ENCODE data around the gene HOXD4.

DNA sequence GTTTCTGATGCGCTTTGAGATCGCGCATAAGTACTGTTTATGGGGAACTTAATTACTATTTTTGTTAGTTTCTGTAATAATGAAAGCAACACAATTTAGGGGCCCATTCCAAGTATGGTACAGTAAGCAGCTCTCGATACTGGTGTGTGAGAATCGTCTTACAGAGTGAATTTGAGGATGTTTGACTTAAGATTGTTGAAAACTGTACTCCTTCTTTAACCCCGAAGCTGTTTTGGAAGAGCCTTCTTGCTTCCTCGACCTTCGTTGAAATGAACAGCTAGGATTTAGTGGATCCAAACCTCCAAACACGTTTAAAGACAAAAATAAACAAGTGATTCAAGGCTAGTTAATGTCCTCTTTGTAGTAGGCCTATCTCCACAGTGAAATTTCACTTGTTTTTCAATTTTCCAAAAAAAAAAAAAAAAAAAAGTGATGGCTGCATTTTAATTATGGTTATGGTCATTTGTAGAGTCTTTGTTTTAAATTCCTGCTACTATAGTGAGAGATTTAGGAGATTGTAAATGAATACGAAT, 1.4 kb downstream of the MAP3K20 start:
- RRBS: no CpG with 5 or more reads among the region's 10 CpGs

DNA sequence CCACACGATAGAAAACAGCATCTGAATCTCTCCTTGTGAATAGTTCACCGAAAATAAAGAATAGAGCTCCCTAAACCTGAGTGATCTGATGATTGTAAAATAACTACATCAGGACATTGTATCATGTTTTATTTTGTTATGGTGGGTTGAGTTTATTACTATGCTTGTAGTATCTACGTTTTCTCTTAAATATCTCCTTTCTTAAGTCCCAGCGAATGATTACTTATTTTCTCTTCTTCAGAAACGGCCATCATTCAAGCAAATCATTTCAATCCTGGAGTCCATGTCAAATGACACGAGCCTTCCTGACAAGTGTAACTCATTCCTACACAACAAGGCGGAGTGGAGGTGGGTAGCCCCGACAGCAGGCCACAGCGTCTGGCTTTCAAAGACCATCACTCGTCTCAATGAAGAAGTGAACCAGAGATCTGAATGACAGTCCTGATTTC, 133.9 kb downstream of the MAP3K20 start:
- RRBS: no CpG with 5 or more reads among the region's 10 CpGs

DNA sequence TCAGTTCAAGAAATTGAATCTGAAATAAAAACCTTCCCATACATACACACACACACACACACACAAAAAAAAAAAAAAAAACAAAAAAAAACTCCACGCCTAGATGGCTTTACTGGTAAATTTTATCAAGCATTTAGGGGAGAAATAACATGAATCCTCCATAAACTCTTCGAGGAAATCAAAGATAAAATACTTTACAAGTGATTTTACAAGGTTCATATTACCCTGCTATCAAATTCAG, 74.4 kb downstream of the OLA1 start:
- RRBS: no CpG with 5 or more reads among the region's 2 CpGs

DNA sequence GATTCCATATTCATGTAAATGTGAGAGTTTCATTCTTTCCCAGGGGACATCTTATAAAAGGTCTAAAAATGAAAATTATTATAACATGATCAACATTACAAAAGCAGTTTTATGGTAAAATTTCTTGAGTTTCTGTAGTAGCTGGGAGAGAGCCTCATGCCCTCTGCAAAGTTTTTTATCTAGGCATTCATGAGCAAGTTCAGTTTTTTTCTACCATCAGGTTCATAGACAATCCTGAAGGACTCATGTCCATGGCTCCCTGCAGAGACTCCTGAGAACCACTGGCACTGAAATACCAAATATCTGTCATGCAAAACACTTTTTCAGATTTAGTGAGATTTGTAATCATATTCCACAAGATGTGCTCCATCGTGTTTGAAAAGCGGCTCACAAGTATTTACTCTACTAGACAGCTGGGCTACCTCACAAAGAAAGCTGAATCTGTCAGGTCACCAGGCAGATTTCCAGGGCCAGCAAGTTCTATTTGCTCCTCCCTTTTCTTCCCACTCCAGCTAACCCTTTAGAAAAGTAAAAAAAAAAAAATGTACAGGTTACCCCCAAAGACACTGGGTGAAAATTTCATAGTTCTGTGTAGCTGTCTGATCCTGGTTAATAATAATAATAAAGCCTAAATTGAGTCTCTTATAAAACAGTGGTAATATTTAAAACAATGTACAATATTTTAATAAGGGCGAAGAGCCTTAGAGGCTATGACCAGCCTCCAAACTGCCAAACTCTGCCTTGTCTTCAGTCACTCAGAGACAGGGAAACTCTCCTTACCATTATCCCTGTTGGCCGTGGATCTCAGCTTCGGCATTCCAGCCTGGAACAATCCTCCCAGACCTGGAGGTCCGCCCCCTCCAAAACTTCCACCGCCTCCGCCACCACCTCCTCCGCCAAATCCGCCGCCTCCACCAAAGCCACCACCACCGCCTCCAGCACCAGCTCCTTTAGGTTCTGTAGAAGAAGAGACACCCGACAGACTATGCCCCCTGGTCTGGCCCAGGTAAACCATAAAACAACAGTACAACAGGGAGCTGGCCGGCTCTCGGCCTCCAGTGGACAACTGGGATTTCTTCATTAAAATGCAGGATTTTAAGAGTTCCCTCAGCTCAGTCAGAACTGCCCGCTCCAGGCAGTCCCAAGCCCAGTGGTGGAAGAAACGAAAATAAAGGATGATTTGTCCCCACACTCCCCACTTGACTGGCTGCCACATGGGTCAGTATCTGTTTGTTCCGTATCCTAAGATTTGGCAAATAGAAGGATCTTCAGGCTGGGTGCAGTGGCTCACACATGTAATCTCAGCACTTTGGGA, 22.7 kb downstream of the WIPF1 start:
- RRBS: no CpG with 5 or more reads among the region's 18 CpGs

GRCh38 chr2:174595055-174595555, 2.5 kb downstream of the WIPF1 start:
- RRBS: no CpG with 5 or more reads among the region's 1 CpG

DNA sequence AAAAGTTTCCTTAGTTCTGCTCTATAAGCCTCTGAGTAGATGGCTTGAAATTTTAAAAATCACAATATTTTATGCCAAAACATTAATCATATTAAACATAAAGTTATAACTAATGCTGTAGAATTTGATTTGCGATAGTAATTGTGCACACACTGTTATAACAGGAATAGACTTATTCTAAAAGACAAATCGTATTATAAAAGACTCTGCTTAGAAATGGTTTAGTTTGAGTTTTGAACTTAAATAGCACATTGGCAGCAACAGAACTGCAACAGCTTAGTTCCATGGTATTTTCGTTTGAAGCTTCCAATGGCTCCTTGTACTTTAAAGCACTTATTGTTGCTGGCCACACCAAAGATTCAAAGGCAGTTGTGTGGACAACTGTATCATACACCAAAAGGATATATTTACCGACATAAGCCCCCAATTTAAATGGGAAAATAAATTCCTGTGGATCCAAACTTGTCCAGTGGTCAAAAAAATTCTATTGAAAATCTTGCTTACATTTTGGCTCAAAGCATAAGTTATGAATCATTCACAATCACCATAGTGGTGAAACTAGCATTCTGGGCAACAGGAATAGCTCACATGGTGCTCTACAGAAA, 612 bp downstream of the WIPF1 start:
- RRBS: no CpG with 5 or more reads among the region's 4 CpGs

DNA sequence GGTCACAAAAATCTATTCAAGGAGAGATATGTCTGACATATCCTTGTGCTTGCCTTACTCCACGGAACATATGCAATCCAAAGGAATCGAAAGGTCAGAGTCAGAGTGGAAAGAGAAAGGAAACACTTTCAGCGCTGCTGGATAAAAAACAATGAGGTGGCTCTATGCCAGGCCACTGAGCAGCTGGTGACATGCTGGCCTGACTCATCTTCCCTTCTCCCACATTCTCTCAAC, 6.8 kb downstream of the CHN1 start:
- RRBS: no CpG with 5 or more reads among the region's 3 CpGs

GRCh38 chr2:175168461-175169145, 600 bp upstream of the ATF2 start:
- RRBS: 2% methylated on average over 9 of the region's 18 CpGs

DNA sequence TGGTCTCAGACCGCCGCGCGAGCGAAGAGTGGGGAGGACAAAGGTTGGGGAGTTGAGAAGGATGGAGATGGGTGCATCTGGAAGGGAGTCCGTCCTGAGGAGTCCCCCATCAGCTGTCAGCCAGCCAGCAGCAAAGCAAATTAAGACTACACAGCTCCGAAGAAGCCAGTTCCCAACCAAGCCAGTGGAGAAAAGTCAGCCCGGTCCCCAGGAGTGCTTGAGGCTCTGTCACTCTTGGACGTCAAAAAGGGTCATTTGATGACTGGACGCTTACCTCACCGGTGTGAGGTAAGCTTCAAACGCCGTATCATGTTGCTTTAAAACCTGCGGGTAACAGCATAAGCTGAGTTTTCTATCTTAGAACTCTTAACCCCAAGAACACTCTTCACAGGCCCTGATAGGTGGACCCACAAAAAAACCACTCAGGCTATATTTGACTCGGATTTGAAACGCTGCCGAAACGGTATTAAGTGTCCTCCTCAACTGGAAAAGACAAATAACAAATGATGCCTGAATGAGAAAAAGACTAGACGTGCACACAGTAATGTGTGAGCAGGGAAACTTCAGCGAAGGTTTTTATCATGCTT, 617 bp upstream of the LNPK start:
- RRBS: 57% methylated on average over 3 of the region's 20 CpGs

GRCh38 chr2:176079467-176080570, 3.9 kb downstream of the EVX2 start:
- RRBS: 9% methylated on average over 49 of the region's 111 CpGs

- RRBS: no CpG with 5 or more reads among the region's 28 CpGs
Observed at GRCh38 chr2:176124351-176125328, 2.1 kb downstream of the HOXD9 start.

DNA sequence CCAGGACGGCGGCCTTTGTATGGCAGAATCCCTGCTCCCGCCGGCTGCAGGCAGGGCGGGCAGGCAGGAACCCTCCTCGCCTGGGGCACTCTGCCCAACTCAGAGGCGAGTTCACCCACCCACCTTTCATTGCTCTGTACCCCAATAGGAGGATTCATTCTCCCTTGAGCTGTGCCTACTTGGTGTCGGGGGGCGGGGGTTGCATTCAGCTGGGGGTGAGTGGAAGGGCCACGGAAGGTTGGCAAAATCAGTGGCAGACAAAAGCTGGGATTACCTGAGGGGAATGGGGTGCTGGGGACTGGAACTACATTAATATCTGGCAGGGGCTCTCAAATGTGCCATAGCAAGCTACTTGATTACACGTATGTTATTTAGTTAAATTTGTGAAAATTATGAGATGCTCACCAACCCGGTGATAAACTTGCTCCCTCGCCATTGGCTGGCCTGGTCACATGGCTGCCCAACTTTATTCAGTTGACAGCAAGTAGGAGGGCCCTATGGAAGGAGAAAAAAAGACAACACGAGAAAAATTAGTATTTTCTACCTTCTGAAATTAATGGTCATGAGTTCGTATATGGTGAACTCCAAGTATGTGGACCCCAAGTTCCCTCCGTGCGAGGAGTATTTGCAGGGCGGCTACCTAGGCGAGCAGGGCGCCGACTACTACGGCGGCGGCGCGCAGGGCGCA, at the start of gene HOXD4:
TSS of gene HOXD4 (plus strand) at position 473 of the 688 bp plus-strand sequence.
- RRBS: no CpG with 5 or more reads among the region's 27 CpGs

GRCh38 chr2:176161944-176162678, 5.0 kb downstream of the HOXD3 start:
- RRBS: 10% methylated on average over 2 of the region's 19 CpGs

GRCh38 chr2:176162976-176163543, 6.0 kb downstream of the HOXD3 start:
- RRBS: 18% methylated on average over 8 of the region's 26 CpGs

DNA sequence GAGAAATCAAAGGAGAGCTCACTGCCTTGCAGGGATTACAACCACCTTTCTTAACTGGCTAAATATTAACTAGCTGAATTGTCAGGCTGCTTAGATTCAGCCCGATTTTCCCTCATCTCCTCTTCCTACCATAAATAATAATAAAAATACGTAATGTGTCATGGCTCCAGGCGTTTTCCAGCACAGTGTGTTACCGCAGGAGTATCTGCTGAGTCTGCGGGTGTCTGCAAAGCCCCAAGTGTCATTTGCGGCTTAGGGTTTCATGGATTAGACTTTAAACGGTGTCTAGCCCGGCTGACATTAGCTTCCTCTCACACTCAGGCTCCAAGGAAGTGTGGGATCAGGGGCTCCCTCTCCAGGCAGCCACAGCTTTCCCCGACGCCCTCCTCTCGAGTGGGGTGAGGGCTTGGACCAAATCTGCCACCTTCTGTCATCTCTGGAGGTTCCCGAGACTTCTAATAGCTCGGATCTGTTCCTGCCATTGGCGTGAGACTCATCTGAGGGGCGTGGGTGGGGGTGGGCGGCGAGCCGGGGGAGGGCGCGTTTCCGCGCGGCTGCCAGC, 14.1 kb upstream of the HOXD1 start:
- RRBS: no CpG with 5 or more reads among the region's 23 CpGs

DNA sequence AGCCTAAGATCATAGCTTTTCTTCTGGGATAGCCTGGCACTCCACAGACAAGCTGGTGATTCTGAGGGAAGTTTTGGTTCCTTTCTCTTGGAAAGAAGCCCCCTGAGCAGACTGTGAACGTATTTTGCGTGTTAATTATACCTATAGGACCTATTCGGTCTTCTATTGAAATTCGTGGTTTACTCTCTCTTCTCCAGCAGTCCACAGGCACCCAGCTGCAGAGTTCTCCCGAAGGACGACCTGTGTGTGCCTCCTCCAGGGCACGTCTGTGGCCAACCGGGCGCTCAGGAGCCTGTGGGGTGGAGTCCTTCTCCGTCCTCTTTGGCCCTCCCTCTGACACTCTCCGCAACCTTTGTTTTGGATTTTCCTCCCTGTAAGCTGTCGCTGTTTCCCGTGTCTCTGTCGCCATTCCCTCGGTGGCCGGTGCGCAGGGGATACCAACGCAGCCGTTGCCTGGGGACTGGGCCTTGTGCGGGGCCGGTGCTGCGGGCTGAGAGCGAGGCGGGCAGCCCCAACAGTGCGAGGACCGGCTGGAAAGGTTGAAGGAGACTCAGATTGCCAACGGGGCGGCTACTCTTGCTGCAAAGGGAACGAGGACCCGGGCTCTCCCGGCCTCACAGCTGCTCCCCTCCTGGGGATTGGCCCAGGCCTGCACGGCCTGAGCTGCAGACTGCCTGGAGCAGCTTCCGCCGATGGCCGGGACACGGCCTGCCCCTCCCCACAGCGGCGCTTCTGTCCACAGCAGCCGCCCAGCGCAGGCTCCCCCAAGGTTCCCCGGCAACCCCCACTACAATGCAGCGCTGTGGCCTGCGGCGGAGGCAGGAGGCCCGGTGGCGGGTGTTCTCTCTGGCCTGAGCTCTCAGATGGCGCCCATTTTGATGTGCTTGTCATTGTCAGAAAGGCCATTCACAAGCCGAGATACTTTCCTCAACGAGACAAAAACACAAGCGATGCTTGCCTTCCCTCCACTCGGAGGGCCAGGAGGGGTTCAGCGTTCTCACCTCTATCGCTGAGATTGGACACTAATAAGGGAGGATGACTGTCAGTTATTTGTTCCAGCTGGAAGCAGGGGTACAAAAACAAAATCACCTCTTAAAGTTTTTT, 221.1 kb downstream of the MTX2 start:
- RRBS: 93% methylated on average over 28 of the region's 53 CpGs

DNA sequence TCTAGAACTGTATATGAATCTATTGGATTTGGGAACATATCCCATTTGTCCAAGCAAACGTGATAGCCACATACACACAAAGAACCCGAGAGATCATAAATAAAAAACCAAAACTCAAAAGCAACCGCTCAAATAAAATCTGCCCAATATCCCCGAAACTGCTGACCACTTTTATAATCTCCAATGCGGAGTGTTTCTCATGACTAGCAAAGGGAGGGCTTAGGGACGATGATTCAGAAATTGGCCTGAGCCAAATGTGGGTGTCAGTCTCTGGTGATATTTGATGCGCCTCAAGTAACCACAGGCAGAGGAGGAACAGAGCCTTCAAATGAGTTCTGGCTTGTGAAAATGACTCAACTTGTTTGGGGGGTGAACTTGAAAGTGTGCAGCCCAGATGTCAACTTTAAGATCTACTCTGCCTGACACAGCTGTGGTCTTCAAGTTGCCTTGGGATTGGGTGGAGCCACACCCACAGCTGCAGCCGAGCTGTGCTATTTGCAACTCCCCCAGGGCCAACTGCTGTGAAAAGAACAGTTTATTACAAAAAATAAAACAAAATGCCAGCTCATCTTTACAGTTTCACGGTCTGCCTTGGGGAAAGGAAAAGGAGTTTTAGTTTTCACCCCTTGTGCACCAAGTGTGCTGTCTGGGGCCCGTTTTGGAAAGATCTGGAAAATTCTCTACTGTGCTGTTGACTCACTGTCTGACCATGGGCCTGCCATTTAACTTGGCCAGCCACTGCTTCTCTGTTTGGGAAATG, 222.0 kb downstream of the MTX2 start:
- RRBS: no CpG with 5 or more reads among the region's 10 CpGs

- RRBS: no CpG with 5 or more reads among the region's 3 CpGs
Observed at GRCh38 chr2:176562478-176563038, 293.3 kb downstream of the MTX2 start.

GRCh38 chr2:176891854-176892516, 320.6 kb upstream of the HNRNPA3 start:
- RRBS: no CpG with 5 or more reads among the region's 3 CpGs

DNA sequence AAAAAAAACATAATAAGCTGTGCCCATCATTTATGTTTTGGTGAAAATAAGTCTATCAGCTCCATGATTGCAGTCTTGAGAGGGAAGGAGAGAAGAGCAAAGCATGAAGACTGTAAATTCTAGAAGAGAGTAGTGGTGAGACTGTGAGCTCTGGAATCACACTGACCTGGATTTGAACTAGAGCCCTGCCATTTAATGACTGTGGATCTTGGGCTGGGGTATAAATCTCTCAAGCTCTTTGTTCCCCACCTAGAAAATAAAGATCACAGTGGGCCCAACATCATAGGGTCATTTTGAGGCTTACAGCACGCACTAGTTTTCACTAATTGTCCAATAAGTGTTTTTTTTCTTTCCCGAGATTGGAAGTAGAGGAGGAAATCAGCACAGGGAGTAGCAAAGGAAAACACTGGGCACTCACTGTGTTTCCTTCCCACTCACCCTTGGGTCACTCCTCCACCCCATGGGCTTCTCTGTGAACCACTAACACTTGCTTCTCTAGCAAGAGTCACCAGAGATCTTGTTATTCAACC, 61.4 kb upstream of the HNRNPA3 start:
- RRBS: no CpG with 5 or more reads among the region's 2 CpGs

Measured in GM19240 (cell line).